ENCODE measurements around a stretch of chr9.

DNA sequence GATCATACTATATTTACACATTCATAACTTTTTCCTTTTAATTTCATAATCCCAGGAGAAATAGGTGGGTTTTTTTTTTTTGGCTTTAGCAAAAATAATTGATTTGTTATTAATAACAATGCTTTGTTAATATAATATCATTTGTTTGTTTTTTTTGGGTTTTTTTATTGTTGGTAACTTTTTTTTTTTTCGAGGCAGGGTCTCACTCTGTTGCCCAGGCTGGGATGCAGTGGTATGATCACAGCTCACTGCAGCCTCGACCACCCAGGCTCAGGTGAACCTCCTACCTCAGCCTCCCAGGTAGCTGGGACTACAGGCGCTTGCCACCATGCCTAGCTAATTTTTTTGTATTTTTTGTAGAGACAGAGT, 14.8 kb downstream of the RABEPK start:
- RRBS: no CpG with 5 or more reads among the region's 3 CpGs

DNA sequence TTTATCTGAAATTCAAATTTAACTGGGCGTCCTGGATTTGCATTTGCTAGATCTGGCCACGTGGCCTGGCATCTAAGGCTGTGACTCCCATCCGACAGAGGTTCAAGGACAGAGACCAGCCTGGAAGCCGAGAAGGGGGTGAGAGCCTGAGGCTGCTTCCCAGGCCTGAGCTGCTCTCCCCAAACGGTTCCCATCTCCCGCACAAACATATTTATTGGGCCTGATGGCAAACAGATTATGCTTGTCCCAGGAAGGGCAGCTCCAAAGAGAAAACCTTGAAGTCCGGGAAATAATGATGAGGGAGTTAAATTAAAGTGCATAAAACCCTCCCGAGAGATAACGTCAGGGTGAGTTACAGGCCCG, 163.6 kb downstream of the GAPVD1 start:
- RRBS: no CpG with 5 or more reads among the region's 10 CpGs

DNA sequence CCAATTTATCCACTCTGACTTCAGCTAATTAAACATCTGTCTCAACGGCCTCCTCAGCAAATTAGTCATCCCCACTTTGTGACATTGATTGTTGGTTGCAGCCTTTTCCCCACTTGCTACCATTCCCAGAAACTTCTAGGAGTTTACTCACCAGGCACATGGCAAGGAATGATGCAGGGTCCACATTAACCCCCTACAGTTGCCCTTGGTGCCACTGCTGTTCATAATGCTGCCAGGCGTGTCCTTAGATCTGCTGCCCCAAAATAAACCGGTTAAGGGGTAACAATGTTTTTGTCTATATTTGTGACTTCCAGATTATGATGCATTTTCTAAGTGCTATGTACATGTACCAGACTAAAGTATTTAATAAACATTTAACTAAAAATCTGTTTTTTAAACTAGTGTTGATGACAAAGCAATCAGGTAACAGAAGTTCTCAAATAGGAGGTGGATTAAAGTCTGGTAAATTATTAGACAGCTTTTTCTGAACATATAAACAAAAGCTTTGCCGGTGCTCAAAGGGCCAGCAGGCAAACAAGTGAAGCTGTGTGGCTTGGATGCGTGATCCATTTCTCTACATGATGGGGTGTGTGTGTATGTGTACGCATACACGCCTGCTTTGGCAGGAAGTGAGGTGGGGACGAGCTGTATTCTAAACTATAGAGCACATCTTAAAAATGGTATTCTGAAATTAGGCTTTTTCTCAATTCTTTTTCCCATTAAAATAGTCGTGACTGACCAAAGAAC, 174.3 kb downstream of the MAPKAP1 start:
- RRBS: no CpG with 5 or more reads among the region's 9 CpGs

DNA sequence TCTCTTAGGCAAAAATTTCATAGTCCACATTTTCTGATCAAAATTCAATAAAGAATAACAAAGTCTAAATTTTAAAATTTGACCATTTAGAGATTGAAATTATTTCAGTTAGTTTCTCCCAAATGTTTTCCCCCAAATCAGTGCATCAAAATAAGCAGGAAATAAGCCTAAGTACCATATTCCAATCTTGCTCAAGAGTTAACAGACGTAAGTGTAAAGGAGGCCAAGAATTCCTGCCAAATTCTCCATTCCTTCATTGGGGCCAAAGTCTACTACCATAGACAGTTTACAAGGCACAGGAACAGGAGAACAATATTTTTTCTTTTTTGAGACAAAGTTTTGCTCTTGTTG, 128.1 kb downstream of the MAPKAP1 start:
- RRBS: no CpG with 5 or more reads among the region's 1 CpG

GRCh38 chr9:125765269-125766300, 18.4 kb downstream of the PBX3 start:
- RRBS: no CpG with 5 or more reads among the region's 8 CpGs

GRCh38 chr9:125769228-125770203, 22.3 kb downstream of the PBX3 start:
- RRBS: no CpG with 5 or more reads among the region's 7 CpGs

- RRBS: 73% methylated on average over 4 of the region's 38 CpGs
Measured at GRCh38 chr9:126337582-126338461, 11.2 kb downstream of the MVB12B start.

GRCh38 chr9:126386327-126387263, 60.0 kb downstream of the MVB12B start:
- RRBS: no CpG with 5 or more reads among the region's 16 CpGs

DNA sequence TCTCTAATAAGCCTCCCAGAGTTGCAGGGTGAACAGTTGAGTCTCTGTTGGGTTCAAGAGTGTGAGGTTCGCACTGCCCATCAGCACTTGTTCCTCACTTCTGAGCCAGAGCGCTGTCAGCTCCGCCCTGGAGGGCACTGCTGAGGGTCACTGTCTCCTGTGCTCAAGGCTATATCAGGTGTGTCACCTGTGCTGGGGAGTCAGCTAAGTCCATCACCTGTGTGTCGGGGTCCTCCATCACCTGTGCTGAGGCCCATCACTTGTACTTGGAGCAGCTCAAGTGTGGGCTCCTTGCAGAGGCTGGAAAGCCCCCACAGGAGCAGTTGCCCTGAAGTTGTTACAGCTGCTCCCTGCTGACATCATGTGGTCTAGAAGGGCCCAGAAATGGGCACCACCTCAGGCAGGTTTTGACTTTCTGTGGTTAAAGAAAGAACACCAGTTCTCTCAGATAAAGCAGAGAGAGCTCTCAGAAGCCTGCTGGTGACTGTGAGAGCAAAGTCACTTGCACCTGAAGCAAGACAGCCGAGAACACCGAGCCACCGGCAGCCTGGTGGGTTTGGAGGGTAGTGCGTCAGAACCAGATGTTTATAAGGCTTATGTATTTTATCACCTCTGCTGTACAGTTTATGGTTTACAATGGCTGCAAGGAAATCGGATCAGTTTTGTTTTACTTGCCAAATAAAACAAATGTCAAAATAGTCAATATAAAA, 70.4 kb downstream of the MVB12B start:
- RRBS: no CpG with 5 or more reads among the region's 9 CpGs

DNA sequence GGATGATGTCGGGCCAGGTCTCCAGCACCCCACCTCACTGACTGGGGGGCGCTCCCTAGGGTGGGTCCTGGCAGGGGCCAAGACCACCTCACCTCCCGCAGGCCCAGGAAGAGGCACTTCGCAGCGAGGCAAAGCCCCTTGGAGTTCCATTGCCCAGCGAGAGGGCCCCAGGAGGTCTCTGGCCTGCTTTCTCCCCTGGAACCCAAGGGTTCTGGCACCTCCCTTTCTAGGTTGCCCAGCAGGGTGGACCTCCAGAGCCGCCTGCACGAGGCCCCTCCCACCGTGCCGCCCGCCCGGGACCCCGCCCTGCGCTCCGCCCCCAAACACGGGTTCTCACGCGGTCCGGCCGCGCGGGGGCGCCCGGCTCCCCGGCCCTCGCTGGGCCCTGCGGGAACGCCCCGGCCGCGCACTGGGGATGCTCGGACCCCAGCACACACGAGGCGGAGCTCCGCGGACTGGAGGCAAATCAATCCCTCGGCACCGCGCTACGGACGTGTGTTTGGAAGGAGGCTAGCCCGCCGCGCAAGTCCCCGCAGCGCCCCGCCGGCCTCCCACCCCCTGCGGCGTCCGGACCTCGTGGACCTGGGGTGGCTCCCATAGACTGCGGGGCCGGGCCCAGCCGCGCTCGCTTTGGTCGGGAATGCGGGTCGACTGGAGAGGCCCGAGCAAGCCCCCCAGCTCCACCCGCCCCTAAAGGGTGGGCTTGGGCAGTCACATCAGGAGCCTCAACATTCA, 99.5 kb upstream of the LMX1B start:
- RRBS: 6% methylated on average over 8 of the region's 62 CpGs

DNA sequence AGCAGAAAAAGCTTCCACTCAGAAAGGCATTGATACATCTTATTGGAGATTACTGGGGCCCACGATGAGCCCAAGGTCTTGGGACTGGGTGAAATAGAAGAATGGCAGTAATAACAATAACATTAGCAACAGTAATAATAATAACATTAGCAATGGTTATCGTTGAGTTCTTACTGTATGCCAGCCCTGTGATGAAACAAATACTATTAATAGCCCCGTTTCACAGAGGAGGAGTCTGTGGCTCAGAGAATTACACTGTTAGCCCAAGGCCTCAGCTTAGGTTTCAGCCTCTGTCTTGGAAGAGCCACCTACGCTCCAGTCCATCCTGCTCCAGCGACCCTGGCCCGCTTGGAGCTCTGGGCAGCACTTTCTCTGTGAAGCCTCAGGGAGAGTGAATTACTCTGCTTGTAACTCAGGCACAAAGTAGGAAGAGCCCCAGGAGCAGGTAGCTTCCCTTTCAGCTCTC, 26.6 kb upstream of the LMX1B start:
- RRBS: no CpG with 5 or more reads among the region's 6 CpGs

DNA sequence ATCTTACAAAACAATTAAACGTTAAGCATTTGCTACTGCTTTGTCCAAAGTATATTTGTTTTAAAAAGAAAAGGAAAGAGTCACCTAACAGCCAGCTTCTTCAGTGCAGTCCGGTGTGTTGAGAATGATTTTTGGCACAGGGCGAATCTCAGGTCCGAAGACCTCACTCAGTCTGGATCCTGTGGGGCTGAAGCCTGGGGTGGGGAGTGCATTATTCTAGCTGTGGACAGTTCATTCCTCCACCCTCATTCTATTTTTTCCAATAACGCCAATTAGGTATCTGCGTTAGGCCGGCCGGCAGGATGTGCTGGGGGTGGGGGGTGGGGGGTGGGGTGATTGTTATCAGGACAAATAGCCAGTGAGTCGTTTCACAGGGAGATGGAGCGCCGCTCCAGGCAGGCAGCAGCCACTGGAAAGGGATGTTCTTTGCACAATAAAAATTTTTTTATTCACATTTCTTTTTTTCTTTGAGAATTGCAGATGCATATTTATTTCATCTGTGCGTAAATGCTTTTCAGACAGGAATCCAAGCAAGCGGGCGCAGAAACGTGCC, 3.9 kb downstream of the LMX1B start:
- RRBS: no CpG with 5 or more reads among the region's 15 CpGs

DNA sequence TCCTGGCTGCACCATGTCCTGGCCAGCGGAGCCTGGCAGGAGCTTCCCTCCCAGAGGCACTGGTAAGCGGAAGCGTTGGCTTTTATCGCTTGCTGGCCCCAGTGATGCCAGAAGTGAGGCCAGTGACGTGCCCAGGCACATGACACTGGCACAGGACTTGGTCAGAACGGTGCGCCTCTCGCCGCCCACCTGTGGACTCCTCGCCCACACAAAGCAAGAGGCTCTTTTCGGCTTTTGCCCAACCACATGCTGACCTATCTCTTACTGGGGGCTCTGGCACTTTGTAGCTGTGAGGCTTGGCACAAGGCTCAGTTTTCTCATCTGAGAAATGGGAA, 59.0 kb downstream of the LMX1B start:
- RRBS: no CpG with 5 or more reads among the region's 11 CpGs

- RRBS: 3% methylated on average over 21 of the region's 69 CpGs
Measured at GRCh38 chr9:126722991-126723966, 81.6 kb upstream of the ZBTB43 start.

GRCh38 chr9:126791477-126791979, 13.3 kb upstream of the ZBTB43 start:
- RRBS: no CpG with 5 or more reads among the region's 7 CpGs

DNA sequence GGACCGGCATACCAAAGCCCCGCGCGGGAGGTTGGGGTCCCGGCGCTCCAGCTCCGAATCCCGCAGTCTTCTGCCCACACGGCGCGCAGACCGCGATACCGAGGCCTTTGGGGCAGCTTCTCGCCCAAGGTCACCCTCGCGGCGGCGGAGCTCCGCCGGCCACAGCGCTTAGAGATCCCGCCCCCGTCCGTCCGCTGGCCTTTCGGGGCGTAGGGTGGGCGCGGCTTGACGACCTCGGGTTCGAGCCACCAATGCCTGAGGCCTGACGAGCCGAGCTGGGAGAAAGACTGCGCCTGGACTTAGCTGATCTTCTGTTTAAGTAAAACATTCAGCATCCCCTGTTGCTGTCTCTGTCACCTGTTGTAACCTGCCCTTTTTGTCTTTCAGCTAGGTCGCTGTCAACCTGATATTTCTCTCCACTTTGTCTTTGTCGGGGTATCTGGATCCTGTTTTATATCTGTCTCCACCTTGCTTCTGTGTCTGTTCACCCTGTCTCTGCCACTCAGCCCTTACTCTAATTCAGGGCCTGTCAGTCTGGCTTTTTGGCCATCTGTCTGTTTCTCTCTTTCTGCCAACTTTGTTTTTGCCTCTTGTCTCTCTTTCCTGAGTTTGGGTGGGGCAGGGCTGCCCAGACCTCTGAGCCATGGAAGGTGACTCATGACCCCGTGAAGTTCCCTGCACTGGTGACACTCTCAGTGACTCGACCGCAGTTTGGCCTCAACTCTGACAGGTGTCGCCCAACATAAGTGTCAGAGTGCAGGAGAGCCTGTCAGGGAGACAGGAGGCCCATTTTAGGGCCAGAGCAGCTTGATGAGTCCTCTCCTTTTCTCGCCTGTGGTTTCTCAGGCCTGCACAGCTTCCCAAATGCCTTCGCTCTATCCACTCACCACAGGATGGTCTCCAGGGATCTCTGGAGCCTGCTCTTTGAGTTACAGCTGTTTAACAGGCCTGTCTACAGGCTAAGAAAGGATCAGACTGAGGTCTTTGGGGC, 707 bp downstream of the ZBTB43 start:
- RRBS: 5% methylated on average over 10 of the region's 44 CpGs

GRCh38 chr9:126813090-126813896, 8.5 kb downstream of the ZBTB43 start:
- RRBS: no CpG with 5 or more reads among the region's 14 CpGs

- RRBS: no CpG with 5 or more reads among the region's 3 CpGs
Measured at GRCh38 chr9:126986626-126986991, 72.0 kb downstream of the RALGPS1 start.

DNA sequence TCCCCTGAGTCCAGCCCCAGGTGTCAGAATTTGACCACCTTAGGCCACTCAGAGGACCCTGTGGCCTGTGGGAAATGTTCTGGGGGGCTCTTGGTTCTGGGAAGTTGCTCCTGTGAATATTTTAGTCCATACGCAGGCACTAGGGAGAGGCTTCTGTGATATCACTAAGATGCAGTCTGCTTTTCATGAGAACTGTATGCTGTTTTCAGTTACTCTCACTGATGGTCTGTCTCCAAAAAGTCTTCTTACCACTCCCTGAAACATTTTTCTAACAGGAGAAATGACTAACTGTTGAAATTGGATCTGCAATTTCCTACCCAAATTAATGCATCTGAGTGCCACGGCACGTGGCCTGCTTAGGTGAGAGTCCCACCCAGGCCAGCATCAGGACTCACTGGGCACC, 23.3 kb downstream of the ANGPTL2 start:
- RRBS: no CpG with 5 or more reads among the region's 3 CpGs

- RRBS: no CpG with 5 or more reads among the region's 15 CpGs
Measured at GRCh38 chr9:127107786-127108278, 14.6 kb downstream of the ANGPTL2 start.